ENCODE measurements around a stretch of chr6.

- PRO-cap, 8 experiments = no peak in any of the 8 experiments
These were observed 202.2 kb downstream of the LY86 start for GRCh38 chr6:6790830-6791072.

- PRO-cap, 8 experiments = no peak in any of the 8 experiments
These were observed 202.5 kb downstream of the LY86 start for GRCh38 chr6:6791073-6791340.

DNA sequence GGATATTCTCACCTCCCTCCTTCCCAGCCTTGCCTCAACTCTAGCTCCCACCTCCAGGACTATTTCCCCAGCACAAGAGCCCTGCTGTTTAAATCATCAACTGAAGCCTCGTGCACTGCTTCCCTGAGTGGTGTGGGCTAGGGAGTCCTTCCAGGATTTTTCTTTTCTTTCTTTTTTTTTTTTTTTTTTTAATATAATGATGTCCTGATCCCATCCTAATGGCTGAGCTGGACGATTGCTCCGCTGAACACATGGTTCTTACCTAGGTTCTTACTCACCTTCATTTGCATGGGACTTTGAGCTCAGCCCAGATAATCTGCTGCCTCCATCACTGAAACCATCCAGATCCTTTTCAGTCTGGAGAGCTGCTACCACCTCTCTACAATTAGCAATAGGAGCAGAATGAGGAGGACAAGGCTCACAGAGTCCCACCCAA is 246.5 kb upstream of the RREB1 start:
- PRO-cap, 8 experiments = no peak in any of the 8 experiments

DNA sequence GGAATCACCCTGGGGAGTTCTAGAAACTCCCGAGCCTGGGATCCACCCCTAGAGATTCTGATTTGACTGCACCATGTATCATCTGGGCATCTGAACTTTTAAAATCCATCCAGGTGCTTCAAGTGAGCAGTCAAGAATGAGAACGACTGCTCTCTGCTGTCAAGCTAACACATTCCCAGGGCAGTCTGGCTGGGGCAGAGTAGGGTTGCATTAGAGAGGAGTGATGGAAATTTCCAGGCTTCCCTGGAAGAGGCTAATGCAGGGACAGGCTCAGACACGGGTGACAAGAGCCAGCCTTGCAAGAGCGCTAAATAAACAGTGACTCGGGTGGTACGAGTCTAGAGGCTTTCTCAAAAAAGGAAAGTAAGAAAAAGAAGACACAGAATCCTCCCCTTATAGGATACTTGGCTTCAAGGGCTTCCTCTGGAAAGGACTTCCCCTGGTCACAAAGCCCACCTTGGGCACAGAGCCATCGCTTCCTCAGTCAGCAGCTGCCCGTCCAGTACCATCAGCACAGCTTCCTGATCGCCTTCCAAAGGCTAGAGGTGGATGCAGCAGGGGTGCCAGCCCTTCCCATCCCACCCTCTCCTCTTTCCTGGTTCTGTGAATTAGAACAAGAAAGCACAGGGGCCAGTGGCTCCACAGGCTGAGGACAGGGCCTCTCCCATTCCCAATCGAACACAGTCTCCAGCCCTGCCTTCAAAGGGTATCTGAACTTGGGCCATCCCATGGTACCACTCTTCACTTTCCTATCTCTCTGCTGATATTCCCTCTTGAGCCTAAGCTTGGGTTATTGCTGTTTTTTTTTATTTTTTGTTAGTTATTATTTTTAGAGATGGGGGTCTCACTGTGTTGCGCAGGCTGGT is 177.3 kb upstream of the RREB1 start:
- PRO-cap, 8 experiments = no peak in any of the 8 experiments

DNA sequence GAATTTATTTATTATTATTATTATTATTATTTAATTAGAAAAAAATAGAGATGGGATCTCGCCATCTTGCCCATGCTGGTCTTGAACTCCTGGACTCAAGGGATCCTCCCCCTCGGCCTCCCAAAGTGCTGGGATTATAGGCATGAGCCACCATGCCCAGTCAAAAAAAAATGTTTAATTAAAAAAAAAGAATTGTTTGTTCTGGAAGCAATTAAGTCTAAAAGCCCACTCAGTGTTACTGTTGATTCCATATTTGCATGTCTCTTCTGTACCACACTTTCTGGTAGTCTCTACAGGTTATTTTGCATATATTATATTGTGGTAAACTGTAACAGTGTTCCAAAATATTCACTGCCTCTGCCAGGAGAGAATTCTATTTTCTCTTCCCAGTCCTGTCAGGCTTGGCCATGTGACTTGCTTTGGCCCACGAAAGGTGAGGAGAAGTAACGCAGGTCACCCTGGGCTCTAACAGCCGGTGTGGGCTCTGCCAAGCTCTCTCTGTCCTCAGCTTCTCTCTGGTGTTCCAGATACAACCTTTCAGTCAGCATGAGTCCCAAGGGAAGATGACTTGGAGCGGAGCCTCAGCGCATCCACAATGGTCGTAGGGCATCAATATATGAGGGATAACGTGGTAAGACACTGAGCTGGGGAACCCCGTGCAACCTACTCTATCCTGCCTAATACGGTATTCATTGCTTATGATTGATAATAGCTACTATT is 113.1 kb upstream of the RREB1 start:
- PRO-cap, 8 experiments = no peak in any of the 8 experiments

DNA sequence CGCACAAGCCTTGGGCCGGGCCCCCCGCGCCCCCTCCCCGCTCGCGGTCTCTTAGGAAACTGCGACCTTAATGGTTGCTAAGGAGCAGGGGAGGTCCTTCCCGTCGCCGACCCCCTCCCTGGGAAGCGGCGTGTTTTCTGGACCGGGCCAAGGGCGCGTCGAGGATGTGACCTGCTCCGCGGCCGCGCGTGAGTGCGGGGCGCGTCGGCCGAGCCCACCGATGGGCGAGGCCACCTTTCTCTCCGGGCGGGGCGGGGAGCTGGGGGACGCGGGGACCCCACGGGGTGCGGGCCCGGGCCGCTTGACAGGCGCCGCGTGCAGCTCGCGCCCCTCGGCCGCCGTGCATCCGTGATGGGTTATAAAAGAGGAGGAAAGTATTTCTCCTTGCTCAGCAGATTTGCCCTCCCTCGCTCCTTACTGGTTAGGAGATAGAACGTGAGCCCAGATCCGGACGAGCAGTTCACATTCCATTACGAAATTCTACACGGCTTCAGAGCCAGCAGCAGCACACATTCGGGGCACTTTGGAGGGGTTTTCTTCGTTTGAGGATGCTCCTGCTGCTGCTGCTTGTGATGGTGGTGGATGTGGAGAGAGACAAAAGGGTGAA is 1.6 kb downstream of the RREB1 start:
- PRO-cap, 8 experiments = peak in 5 of 8 experiments; most common plus-strand start position 474 of the sequence (in 1); most common minus-strand start position 350 of the sequence (in 4)

DNA sequence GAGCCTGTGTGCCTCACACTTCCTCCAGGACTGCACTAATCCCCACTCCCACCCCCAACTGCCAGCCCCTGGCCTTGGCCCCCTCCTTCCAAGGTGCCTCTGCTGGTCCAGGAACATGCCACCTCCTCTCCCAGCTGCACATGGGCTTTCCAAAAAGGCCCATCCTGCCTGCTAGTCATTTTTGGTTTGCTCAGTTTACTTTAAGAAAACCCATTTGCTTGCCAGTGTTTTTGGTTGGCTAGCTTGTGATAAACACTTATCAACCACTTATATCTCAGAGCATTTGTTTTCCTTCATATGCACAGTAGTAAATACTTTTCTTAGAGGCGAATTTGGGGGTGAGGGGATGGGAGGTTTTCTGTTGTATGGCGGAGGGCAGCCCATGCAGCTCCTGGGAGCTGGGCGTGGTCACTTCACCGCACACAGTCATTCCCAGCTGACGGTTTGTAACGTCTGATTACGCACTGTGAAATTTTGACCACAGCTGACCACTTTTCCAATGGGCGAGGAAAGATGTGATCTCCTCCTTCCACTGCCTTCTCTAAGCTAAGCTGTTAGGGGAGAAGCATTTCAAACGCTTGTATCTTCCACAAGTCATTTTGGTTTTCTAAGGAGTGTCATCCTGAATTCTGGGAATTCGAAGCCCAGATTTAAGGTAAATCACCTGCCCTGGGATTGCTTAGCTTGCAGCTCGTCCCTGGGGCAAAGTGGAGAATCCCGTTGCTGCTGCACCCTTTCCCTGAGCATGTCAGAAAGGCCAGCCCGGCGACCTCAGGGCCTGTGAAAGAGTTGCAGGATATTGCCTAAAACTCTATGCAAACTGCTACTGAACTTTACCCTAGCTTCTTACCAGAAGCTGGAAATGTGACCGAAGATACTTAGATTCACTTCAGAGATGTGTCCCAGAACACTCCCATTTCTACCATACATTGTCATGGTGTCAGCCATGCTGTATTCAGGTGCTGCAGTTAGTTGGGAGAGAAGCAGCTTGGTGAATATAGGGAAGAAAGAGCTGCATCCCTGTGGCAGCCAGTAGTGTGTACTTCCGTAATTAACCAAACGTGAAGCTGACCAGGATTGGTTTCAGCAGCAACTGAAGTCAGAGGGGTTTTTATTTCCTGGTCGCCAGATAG is 58.7 kb downstream of the RREB1 start:
- PRO-cap, 8 experiments = no peak in any of the 8 experiments

DNA sequence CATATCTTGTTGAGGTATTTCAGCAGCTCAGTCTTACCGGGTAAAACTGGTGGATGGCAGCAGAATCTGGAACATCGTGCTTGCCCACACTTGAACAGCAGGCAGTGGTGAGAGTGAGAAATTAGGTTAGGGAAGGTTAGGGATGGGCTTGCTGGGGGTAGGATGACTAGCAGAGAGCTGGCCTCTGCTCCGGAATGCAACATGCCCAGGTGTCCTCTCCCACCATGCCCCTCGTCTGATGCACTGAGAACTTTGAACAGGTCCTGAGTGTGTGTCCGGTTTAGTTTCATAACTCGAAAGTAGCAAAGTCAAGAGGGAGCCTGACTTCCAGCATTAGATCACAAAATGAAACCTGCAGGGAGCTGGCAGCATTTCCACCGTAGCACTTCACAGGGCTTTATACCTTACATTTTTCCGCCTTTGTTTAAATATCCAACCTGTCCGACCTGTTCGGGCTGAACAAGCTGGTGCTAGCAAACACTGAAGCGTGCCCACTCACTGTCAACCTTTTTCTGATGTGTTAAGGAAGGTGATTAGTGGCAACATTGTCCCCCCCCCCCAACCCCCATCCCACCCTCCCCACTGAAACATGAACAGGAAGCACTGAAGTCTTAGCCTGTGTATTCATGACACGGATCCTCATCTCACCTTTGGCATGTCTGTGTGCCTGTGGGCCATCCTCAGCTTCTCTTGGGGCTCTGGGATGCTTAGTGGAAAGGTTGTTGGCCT is 93.3 kb downstream of the RREB1 start:
- PRO-cap, 8 experiments = no peak in any of the 8 experiments

DNA sequence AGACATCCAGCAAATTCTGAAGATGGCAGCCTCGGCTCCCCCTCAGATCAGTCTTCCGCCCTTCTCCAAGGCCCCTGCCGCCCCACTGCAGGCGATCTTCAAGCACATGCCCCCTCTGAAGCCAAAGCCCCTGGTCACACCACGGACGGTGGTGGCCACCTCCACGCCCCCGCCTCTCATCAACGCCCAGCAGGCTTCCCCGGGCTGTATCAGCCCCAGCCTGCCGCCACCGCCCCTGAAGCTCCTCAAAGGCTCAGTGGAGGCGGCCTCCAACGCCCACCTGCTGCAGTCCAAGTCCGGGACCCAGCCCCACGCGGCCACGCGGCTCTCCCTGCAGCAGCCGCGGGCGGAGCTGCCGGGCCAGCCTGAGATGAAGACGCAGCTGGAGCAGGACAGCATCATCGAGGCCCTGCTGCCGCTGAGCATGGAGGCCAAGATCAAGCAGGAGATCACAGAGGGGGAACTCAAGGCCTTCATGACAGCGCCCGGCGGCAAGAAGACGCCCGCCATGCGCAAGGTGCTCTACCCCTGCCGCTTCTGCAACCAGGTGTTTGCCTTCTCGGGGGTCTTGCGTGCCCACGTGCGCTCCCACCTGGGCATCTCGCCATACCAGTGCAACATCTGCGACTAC is 83.4 kb downstream of the SSR1 start:
- PRO-cap, 8 experiments = no peak in any of the 8 experiments

DNA sequence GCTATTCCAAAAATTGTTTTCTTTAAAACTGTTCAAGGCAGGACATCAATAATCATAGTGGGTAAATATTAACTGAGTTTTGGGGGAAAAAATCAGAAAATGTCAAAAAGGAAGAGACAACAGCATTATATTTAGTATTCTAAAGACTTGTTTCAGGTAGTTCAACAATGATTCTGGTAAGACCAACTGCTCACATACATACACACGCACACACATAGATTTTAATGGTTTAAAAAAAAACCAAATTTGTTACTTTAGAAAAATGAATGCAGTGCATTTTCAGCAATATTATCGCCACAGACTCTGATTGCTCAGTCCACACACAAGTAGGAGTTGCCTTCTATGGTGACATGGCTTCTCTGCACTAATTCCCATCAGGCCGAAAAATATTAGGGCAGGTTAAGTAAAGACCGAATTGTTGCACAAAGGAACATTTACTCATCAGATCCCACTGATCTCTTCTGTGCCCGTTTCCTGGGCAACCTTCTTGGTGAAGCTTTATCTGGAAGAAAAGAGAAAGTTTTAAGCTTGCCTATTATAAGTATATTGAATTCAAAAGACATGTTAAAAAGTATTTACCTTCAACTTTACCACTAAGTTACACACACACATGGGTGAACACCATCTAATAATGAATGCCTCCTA is 23.4 kb downstream of the SSR1 start:
- PRO-cap, 8 experiments = no peak in any of the 8 experiments

DNA sequence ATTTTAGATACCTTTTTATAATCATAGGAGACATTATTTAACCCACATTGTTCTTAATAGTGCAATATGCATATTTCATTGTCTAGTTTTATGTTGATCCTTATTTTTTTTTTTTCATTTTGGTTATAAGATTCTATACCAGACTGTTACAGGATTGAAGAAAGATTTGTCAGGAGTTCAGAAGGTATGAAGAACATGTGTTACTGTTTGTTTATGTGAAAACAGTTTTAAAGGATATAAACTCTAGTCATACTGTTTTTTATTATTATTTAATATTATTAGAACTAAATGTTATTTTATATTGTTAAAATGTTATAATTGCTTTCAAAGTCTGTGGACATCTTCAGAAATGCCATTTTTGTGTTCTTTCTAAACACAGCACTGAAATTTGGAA is 23.1 kb downstream of the RIOK1 start:
- PRO-cap, 8 experiments = no peak in any of the 8 experiments

GRCh38 chr6:7468374-7469201 is 72.9 kb upstream of the DSP start:
- PRO-cap, 8 experiments = no peak in any of the 8 experiments

GRCh38 chr6:7513361-7514003 is 28.0 kb upstream of the DSP start:
- PRO-cap, 8 experiments = no peak in any of the 8 experiments

DNA sequence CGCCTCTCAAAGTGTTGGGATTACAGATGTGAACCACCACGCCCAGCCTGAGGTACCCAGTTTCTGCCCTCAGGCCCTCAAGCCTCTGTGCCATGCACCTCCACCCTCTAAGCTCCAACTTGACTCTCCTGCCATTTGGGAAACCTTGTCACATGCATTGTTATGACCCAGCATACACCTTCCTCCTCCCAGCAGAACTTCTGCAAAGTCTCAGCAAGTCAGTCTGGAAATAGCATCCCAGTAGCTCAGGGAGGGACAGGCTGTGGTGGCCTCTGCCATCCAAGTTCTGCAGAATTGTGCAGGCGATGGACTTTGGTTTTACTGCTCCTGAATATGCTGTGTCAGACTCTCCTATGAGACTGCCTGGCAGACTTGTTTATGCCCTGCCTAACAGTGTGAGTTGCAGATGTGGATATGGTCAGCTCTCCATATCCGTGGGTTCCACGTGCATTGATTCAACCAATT is 52.7 kb downstream of the SNRNP48 start:
- PRO-cap, 8 experiments = no peak in any of the 8 experiments

DNA sequence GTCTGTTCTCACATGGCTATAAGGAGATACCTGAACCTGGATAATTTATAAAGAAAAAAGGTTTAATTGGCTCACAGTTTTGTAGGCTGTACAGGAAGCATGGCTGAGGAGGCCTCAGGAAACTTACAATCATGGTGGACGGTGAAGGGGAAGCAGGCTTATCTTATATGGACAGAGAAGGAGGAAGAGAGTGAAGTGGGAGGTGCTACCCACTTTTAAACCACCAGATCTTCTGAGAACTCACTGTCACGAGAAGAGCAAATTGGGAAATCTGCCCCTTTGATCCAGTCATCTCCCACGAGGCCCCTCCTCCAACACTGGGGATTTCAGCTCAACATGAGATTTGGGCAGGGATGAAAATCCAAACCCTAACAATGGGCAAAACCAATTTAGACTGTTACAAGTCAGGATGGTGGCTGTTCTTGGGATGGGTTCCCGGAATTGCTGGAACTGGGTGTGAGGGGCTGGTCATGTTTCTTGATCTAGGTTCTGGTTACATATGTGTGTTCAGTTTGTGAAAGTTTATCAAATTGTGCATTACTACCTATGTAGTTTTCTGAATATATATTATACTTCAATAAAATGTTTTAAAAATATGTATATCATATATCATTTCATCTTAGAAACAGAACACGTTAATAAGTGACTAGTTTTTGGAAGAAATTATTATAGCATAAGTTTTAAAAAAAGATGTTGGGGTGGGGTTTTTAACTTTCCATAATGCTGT is 24.3 kb upstream of the BMP6 start:
- PRO-cap, 8 experiments = peak in 1 of 8 experiments; most common minus-strand start position 189 of the sequence (in 1)

DNA sequence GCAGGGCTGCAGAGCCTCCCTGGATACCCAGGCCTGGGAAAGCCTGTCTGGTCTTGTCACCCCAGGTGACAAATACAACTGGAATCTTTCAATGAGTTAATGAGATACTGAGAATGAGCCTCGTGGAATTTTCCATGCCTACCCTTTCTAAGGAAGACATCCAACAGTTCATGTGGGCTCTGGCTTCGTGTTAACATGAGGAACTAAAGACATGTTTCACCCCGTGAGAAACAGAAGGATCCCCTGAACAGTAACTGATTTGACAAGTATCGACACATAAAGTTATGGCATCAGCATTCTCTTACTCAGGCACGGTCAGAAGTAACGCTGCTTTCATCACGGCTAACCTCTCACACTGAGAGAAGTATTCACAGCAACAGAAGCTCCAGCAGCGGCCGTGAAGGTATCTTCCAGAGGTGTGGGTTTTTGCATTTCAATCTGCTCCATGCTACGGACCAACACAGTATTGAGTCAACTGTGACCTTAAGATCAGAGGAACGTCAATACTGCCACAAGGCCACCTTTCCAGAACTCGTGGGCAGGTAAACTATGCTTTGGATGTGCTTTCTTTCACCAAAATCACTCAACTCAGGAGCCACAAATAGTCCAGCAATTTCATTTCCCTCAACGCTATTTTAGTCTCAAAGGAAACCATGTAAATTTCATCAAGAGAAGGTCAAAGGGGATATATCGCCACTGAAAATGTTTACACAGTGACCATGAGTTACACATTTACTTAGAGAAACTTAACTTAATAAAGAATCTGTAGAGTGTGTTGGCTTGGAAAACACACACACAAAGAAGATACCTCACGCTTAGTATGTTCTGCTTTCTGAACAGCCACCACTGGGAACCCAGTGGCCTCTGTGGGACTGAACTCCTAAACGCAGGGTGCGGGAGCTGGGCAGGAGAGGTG is 28.1 kb downstream of the TXNDC5 start:
- PRO-cap, 8 experiments = no peak in any of the 8 experiments

DNA sequence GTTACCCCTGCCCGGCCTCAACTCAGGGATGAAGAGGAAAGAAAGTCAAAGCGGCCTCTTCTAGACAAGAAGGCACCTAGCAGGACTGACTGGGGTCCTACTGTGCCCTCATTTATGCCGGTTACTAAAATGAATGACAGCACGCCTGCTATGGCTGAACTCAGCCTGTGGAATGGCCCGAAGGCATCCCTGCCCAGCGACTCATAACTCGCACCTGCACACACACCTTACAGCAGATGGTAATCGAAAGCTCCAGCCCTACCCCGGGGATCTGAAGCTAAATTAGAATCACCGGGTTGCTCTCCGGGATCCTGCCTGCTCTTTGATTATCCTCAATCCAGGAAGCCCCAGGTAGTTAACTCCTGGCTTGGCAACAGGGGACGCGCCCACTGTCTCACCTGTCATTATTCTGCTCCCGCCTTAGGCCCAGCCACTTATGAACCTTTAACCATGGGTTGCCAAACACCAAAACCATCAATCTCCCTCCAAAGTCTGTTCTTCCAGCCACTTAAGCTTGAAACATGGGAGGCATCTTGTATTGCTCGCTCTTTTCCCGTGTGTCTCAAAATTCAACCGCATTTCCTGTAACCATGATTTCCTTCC is 871 bp upstream of the TXNDC5 start:
- PRO-cap, 8 experiments = no peak in any of the 8 experiments

DNA sequence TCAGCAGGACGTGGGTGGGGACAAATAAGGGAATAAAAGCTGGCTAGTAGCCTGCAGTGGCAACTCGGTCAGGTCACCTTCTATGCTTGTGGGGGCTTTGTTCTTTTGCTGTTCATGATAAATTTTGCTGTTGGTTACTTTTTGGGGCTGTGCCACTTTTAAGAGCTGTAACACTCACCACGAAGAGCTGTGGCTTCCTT is 209.3 kb upstream of the SLC35B3 start:
- PRO-cap, 8 experiments = no peak in any of the 8 experiments

DNA sequence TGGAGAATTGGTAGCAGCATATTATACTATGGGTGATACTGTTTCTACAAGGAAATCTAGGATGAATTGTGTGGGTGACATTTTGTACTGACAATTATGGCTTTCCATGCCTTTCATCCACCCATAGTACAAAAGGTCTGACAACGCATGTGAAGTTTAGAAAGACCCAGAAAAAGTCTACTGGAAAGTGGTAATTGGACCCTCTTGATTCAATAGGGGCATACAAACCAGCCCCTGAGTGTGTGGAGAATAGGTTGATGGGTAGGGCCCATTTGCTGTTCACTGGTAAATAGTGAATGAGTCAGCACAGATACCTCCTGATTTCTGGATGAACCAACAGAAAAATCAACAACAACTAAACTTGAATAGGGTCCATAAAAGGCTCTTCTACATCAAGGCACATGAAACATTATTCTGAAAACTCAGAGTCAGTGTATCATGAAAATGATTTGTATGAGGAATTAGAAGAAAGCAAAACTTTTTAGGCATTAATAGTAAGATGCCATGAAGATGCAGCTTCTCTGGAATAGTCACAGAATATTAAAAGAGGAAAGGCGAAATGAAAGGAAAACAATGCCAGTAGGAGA is 235.5 kb upstream of the SLC35B3 start:
- PRO-cap, 8 experiments = no peak in any of the 8 experiments

GRCh38 chr6:9456166-9456976 is 958.5 kb downstream of the TFAP2A start:
- PRO-cap, 8 experiments = no peak in any of the 8 experiments